ENCODE results near the genes CGA and C6orf163.

DNA sequence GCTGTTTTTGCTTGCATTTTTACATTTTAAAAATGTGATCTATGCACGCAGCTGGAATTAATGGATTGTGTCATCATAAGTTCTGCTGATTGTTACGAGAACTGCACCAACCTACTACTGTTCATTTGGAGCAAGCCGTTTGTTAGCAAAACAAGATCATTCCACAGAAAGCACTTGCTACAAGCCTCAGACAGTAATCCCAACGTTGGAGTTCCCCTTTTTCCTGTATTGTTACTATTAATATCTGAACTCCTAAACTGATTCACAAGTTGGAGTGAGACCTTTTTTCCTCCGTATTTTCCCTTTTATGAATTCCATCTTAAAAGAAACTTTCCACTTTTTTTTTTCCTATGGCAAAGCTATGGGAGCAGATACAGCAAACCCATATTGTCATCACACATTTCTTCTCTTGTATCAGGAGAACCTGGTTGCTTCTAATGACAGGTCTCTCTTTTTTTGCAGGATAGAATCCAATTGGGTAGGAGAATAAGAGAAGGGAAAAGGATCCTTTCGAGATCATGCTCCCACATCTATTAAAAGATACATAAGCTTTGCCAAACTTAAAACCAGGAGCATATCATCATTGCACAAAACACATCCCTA, 3.4 kb downstream of the TENT5A start:
- PRO-cap, result no peak

GRCh38 chr6:81894377-81894856, 141.9 kb upstream of the TENT5A start:
- PRO-cap, result no peak

GRCh38 chr6:82033748-82034121, 213.8 kb downstream of the IBTK start:
- PRO-cap, result no peak

GRCh38 chr6:82172298-82172554, 75.3 kb downstream of the IBTK start:
- PRO-cap, result no peak

DNA sequence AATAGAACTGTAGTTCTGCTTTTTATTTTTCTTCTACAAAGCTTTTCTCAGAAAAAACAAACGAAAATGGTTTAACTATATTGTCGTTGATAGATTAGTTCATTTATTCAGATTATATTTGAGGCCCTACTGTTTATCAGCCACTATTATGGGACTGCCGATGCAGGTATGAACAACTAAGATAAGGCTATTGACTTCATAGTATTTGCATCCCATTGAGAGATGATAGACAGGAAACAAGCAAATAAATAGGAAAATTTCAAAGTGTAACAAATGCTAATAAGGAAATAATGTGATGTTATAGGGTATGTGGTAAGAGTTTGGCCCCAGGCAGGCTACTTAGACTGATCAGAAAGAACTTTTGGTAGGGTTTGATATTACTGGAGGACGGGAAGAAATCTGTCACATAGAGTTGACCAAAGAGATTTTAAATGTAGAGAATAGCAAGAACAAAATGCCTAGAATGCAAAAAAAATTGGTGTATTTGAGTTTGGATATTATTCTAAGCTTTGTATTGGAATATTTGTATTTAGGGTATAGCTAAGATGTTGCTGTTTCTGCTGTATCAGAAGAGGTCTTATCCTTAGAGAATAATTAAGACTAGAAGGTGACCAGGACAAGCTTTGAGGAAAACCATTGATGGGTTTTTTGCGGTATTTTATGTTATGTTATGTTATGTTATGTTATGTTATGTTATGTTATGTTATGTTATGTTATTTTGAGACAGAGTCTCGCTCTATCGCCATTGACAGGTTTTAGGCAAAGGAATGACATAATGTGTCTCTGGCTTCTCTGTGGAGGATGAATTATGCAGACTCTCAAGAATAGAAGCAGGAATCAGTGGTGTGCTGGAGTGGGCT, 17.9 kb downstream of the DOP1A start:
- PRO-cap, result no peak

DNA sequence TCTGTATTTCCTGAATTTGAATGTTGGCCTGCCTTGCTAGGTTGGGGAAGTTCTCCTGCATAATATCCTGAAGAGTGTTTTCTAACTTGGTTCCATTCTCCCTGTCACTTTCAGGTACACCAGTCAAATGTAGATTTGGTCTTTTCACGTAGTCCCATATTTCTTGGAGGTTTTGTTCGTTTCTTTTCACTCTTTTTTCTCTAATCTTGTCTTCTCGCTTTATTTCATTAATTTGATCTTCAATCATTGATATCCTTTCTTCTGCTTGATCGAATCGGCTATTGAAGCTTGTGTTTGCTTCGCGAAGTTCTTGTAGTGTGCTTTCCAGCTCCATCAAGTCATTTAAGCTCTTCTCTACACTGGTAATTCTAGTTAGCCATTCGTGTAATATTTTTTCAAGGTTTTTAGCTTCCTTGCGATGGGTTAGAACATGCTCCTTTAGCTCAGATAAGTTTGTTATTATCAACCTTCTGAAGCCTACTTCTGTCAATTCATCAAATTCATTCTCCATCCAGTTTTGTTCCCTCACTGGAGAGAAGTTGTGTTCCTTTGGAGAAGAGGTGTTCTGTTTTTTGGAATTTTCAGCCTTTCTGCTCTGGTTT, 98.6 kb downstream of the RWDD2A start:
- PRO-cap, result no peak

GRCh38 chr6:84172138-84172539, 55.3 kb downstream of the CEP162 start:
- PRO-cap, result no peak

DNA sequence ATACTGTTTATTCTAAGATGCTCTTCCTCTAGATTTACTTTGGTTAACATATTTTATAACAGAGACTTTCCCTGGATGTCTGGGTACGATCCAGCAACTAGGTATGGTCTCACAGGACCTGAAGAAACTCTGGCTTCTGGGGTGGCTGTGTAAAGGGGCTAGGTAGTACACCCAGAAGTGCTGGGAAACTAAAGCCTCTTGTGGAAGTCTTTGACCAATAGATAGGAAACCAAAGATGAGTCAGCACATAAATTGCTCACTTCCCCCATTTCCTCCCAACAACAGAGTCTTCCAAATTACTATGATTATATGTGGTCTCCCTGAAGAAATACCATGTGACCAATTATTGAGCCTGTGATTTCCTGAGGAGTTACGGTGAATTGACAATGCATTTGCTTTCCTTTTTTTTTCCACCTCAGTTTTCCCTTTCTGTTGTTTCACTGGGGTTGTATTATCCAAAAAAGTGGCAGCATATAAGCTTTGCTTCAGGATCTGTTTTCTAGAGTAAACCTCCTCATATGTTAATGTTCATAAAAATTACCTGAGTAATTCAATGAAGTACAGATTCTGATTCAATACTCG, 26.9 kb upstream of the TBX18 start:
- PRO-cap, result no peak

- PRO-cap, result no peak
These were observed 64.3 kb upstream of the NT5E start for GRCh38 chr6:85385550-85386049.

DNA sequence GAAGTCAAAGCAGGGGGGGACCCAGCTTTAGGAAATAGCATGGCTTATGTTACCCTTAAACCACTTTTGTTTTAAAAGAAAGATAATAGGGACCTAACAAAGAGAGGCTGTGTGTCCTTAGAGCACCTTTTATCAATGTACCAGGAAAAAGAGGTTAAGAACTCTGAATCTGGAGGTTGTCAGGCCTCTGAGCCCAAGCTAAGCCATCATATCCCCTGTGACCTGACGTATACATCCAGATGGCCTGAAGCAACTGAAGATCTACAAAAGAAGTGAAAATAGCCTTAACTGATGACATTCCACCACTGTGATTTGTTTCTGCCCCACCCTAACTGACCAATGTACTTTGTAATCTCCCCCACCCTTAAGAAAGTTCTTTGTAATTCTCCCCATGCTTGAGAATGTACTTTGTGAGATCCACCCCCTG, 45.8 kb upstream of the NT5E start:
- PRO-cap, result no peak

- PRO-cap, result bidirectional peak, plus-strand start at chr6:85449716, minus-strand start at chr6:85449542
These were observed 368 bp upstream of the NT5E start for GRCh38 chr6:85449654-85449775.

- PRO-cap, result no peak
These were observed 287 bp upstream of the NT5E start for GRCh38 chr6:85449776-85449816.

DNA sequence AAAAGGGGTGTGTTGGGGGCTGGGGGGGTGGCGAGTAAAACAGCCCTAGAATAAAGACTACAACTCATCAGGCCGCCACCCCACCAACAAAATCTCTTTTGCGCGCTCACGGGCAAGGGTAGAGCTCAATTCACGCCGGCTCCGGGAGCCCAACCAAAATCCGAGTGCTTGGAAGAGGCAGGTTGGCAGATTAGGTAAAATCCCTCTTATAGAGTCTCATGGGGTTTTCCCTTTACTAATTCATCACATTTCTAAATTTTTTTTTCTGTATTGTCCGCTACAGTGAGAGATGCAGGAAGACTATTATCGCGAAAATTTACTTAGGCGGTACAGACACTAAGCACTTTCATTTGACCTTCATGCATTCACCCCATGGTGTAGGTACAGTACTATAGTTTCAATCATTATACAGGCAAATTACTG, 742 bp upstream of the SNX14 start:
- PRO-cap, result no peak

GRCh38 chr6:85643477-85644382, 1.0 kb upstream of the SYNCRIP start:
- PRO-cap, result bidirectional peak, plus-strand start at chr6:85643513, minus-strand start at chr6:85643317; bidirectional peak, plus-strand start at chr6:85643700, minus-strand start at chr6:85643804; bidirectional peak, plus-strand start at chr6:85644267, minus-strand start at chr6:85644161

DNA sequence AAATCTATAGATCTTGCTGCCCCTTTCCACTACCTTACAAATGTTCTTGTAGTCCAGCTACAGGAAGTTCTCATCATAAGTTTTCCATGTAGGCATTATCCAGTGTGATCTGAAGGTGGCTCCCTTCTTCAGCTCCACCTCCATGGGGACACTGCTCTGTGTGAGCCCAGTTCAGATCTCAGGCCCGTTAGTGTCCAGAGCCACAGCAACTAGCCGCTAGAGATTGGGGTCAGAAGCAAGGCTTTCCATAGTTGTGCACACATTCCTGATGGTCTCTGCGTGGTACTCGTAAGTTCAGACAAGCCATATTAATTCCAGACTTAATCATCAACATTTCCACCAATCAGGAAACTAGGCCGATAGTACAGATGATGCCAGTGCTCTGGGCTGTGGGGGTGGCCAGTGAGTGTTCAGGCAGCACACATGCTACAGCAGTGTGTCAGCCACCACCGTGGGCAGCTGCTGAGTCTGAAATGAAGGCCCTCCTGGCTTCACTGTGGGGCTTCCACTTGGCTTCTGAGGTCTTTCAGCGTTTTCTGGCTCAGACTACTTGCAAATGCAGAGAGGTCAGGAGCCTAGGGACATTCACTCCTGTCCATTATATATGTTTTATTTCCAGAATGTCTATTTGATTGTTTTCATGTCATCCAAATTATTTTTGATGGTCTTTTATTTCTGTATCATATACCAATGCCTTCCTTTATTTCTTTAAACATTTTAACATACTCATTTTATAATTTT, 17.6 kb upstream of the SYNCRIP start:
- PRO-cap, result no peak

- PRO-cap, result no peak
These were observed 459.8 kb upstream of the HTR1E start for GRCh38 chr6:86477254-86478234.

DNA sequence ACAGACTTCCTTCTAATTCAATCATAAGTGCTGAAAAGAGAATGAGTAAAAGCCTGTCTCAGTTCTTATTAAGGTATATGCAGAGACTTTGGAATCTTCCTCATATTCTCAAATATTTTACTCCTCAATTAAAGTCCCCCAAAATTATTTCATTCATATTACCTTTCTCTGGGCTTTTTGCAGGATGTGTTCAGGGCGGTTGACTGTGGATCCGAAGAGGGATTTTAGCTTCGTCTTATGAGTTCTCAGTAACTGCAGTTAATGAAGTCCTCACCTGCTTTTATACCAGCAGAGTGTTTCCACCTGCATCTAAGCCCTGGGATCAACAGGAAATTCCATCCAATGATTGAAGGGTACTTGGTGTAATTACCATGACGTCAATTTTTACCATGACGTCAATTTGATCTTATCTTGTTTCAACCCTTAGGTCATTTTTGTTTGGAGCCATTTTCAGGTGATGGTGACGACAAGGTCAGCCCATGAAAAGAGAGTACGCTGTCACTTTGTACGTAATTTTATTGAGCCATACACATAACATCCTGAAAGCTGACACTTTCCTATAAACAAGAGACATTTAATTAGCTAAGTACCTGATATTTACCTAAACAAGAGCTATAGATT, at the start of gene CGA:
TSS of gene CGA (minus strand) at position 256 of the 621 bp plus-strand sequence.
- PRO-cap, result no peak

DNA sequence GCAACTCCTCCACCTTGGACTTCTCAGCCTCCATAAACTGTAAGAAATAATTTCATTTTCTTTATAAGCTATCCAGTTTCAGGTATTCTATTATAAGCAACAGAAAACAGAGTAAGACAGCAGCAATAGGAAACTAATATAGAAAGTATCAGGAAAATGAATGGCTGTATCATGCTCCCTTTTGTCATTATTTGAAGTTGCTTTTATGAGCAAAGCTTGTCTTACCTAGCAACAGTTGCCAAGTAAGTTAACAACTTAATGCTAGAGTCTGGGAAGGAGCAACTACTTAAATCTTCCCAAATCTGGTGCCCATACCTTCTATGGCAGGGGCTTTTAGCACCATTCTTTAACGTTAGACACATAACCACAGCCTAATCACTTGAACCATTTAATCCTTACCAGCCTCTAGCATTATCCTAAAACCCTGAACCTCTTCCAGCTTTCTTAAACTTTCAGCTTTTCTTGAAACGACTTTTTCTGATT, at the start of gene C6orf163:
TSS of gene C6orf163 (plus strand) at position 245 of the 483 bp plus-strand sequence.
- PRO-cap, result no peak

DNA sequence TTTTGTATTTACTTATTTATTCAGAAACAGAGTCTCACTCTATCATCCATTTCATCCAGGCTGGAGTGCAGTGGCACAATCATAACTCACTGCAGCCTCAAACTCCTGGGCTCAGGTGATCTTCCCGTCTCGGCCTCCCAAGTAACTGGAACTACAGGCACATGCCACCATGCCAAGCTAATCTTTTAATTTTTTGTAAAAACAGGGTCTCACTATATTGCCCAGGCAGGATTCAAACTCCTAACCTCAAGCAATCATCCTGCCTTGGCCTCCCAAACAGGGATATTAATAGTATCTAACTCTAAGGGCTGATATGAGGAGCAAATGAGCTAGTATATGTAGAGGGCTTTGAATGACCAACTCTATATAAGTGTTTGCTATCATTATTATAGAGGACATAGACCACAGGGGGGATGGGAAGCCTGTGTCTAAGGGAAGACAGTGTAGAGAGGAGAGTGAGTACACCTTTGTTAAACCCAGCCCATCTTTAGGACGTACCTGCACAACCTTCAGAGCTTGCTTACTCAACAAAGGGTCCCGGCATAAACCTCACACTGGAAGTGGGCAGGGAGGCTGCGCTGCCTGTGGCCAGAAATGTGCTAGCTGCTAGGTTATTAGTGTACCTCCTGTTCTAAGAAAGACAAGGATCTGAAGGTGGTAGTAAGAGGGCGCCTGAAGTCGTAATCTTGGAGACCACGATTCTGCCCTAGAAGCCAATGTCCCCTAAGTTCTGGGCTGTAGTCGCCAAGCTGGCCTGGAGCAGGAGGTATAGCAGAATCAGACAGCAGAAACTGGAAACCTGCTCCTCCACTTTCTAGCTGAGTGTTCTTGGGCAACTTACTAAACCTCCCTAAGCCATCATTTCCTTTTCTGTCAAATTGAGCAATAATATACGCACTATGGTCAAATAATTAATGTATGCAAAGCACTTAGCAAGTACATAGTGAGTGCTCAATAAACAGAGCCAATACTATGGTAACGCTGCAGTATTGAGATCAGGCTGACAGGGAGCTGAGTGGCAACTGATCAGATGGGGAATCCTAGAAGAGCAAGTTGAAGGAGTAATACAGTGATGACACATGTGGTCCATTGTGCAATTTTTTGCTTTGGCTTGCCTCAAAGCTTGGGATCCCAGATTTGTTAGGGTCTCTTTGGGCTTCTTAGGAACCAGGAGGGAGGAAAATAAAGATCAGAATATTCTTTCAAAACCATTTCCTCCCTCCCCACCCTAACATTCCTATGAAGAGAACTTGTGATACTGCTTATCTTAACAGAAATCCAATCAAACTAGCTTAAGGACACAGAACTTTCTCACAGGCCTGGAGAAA, 16.7 kb upstream of the AKIRIN2 start:
- PRO-cap, result no peak

DNA sequence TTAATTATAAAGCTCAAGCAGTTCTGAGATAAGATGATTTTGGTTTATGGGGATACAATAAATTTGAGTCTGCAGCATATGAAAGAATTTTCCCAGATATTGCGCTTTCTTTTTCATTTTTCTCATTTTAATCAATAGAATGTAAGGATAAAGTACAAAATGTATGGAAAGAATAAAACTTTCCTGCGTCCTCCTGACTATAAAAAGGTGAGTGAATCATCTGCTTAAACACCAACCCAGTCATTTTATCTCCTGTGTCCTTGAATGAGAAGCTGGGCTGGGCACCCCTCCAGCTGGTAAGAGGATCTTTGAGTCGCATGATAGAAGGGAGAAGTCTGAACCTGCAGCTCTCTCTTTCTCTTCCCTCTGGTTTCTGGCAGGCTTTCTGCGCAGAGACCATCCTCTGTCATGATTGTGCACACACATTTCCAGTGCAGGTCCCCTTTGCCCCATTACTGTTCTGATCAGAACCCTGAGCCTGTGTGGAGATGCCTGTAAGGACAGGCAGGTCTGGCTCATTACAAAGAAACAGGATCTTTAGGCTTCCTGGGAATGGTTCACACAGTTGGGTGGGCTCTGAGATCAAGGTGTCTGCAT, 28.3 kb upstream of the AKIRIN2 start:
- PRO-cap, result no peak

Data from WTC11 (cell line).